A375 (cell line): ENCODE measurements around the genes P2RY12 and SUCNR1.

DNA sequence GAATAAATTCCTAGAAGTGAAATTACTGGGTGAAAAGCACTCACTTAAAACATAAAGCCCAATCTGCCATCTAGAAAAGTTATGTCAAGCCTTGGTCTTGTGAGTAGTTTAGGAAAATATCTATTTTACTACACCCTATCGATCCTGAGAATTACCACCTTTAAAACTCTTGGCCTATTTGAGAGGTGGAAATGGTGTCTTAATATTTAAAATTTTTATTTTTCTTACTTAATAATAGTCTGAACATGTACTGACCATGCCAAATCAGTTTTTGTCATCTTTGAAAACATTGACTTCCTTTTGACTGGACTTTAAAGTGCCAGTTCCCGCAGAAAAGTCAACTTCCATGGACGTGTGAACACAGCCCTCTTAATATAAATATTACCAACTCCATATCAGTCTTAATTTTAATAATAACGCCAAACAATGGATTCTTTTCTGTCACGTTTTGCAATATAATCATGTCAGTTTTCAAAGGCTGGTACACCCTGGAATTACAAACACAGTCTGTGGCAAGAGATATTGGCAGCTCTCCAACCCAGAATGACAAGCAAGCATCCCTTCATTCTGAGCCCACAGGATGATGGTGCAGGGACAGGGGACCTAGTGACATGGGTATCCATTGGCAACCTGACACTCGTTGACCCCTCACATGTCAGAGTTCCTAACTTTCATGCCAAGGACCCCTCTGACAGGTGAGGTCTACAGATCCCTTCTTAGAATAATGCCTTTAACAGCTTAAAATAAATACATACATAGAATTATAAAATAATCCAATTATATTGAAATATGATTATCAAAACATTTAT, 154.6 kb upstream of the TSC22D2 start:
- RAMPAGE, long total RNA: no peak

DNA sequence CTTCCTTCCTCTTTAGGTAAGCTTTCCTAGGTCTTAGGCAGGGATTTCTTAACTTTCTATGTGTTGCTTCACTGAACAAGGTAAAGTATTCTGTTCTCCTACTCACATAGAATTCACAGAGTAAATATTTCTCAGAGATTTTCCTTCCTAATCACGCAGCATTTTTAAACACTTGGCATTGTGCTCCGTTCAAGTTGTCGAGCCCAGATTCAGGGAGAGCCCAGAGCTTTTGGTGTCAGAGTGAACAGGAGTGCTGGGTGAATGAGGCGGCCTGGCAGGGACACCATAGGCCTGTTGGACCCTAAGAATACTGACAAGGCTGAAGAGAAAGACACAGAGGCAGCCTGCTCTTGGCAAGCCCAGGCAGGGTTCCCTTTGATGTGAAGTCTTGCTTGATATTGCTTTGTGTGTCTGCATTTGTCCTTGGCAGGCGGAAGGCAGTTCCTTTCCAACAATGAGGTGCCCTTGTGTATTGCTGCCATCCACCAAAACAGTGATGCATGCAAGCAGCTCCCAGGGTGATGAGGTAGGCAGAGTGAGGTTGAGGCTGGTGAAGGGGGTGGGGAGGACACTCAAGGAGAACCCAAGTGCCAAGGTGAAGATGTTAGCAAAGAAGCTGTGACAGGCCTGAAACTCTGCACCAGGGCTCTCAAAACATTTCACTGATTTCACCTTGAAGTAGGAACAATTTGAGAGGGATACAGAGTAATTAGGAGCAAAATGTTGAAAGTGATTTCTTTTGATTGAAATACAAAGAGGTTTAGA, 152.7 kb upstream of the TSC22D2 start:
- RAMPAGE, long total RNA: no peak

DNA sequence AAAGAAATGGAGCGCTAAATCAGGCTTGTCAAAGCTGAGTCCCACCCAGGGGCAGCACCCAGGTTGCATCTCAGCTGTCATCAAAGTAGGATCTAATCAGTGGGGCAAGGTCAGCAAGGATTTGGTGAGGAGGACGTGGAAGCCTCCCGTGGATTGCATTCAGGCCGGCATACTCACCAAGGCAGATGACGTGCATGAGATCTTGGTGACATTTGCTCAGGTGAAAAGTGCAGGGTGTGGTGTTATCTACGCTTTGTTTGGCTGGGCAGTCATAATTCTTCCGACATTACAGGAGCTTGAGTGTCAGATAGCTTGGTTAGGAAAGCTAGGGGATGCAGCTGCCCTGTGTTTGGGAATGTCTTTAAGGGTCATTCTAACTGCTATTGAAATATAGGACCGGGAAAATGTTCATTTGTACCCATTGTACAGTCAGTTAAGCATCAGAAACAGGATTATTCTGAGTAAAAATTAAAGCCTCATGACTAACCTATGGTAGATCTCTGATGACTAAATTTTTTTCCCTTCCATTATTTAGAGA, 99.4 kb upstream of the TSC22D2 start:
- RAMPAGE, long total RNA: no peak

- RAMPAGE, long total RNA: no peak
Measured at GRCh38 chr3:150385262-150385864, 22.7 kb upstream of the TSC22D2 start.

DNA sequence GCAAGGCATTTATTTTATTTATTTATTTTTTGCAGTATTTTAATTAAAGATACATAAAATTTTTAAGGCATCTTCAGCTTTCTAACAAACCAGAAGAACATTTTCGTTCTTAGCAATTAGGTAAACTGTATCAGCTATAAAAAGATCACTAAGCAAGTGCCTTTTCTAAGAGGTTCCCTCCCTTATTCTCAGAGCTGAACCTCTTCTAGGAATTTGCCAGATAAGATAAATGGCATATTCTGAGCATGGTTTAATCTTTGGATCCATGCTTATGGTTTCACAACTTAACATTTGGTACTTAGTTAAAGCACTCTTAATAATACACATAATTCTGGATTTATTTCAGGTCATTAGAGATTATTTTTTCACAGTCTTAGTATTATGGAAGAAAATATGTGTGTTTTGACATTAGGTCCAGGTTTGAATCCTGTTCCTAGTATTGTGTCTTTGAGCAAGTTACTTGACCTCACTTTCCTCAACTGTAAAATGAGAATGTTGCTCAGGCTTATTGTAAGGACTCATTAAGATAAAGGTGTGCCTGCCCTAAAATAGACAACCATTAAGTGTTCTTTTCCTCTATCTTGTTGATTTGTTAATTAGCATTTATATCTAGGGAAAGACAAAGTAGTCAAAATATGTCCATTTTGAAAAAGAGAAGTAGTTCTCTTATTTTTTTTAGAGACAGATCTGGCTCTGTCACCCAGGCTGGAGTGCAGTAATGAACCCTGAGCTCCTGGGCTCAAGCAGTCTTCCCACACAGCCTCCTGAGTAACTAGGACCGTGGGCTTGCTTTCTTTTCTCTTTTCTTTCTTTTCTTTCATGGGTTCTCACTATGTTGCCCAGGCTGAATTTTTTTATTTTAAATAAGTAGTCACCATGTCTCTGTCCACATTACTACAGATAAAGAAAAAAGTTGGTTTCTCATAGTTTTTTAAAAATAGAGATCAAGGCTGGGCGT, 43.4 kb downstream of the TSC22D2 start:
- RAMPAGE, long total RNA: no peak

GRCh38 chr3:150469455-150470186, 61.5 kb downstream of the TSC22D2 start:
- RAMPAGE, long total RNA: no peak

DNA sequence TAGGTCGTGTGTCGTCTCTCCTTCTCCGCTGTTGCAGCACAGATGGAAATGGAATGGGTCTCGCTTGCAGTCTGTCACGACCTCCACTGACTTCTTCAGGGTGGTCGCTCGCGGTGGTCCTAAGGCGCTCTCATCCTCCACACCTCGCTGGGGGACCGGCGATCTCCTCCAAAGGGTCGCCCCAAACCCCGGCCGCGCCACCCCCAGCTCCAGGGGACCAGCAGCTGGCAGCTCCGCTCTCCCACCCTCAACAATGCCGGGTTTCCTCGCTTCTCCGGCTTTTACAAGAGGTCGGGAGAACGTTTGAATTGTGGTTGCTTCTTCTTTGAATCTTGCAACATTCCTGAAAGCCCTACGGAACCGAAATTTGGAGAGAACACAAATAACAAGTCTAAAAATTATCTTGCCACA, 25.9 kb downstream of the SERP1 start:
- RAMPAGE, long total RNA: no peak

GRCh38 chr3:150617349-150618009, 14.4 kb downstream of the SELENOT start:
- RAMPAGE, long total RNA: no peak

DNA sequence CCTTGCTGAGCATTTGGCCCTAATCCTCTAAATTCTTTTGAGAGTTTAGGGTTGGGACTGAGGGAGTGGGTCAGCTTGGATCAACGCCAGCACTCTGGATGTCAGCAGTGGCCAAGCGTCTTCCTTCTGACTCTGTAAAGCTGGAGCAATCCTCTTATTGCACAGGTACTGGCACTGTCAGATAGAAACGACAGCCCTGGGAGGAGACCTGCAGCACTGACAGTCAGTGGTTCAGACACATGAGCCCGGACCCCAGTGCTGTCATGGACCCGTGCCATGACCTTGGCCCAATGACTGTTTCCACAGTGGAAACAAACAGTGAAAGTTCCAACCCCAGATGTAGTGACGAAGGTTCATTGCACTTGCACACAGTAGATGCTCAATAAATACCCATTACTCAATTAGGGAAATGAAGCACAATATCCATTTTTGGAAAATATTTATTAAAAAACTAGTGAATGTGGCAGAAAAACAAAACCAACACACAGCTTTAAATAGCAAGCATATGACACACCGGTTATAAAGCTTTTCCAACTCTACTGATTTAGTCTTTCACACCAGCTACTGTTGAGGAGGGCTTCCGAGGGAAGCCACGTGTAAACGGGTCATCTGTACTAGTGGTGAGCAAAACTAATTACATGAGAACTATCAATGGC, 22.1 kb downstream of the SIAH2 start:
- RAMPAGE, long total RNA: no peak

- RAMPAGE, long total RNA: no peak
Measured at GRCh38 chr3:151230515-151231153, 27.6 kb upstream of the GPR171 start.

DNA sequence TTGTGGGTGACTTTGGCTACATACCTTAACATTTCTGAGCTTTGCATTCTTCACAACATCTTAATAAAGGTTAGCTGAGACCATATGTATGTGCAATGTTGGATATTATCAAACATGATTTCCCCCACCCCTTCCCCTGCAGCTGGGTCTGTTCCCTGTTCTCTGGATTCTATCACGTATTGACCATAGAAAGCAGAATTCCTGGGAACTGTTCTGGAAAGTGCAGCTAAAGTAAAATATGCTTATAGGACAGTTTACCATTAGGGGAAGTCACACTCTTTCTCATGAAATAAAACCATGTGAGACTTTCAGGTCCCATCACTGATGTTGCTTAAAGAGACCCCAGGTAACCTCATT, 16.3 kb downstream of the GPR87 start:
- RAMPAGE, long total RNA: no peak

GRCh38 chr3:151384488-151385280, at the start of gene P2RY12:
TSS of gene P2RY12 (minus strand) at chr3:151384753.
- RAMPAGE, long total RNA: no peak

DNA sequence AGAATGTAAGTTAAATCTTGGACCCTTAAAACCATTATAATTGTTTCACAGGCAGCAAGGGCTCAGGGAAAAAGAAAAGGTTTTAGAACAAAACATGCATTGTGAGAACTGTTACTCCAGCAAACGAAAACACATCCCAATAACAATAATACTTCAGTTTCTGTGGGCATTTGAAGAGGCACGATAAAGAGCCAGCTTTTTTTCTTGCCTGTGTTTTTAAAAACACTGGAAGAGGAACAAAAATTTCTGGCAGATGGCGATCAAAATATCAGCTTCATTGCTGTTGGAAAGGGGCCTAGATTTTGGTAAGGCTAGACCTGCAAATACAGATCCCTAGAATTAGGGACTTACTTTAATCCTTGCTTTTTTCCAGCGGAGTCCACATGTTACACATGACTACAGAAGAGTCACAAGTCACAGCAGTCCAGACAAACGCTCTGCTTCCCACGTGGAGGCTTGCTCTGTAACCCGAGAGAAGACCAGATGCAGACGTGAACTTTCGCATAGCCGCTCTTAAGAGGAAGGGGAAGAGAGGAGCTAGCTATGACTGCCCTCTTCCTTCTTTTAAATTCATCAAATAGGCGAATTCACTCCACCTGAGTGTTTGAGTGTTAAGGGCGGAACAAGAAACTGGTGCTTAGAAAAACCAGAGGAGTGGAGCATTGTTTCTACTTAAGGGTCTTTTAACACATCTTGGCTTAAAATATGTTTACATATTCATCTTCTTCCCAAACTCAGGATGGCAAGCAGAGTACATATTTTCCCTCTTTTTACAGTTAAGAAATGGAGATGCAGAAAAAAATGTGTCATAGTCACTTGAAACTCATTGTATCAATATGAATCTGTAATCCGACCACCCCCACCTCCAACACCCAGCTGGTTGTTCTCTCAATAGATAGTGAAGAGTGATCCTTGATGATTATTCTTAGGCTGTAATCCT, 78.2 kb upstream of the IGSF10 start:
- RAMPAGE, long total RNA: no peak

DNA sequence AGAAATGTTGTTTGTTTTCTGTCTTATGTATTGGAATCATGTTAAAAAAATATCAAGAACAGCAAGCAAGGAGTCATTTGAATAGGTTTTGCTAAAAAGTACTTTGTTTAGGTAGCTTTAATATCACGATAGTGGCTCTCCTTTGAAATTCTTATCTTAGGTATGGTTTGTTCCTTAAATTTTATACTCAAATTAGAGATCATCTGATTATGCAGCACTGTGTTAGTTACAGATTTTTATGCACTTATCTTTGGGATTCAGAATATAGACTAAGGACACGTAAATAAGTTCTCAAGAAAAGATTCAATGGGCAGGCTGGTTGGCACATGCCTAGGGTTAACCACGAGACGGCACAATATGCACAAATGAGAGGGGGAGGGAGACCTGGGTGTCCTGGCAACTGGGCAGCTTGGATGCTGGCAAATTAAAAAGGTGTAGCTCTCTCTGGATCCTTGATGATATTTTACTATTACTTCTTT, 568 bp downstream of the AADAC start:
- RAMPAGE, long total RNA: no peak

- RAMPAGE, long total RNA: no peak
Measured at GRCh38 chr3:151873302-151873972, at the start of gene SUCNR1. TSS of gene SUCNR1 (plus strand) at chr3:151873643.

GRCh38 chr3:152236791-152237191, 31.9 kb upstream of the MBNL1 start:
- RAMPAGE, long total RNA: no peak

GRCh38 chr3:152279785-152280390, 11.2 kb downstream of the MBNL1 start:
- RAMPAGE, long total RNA: no peak

DNA sequence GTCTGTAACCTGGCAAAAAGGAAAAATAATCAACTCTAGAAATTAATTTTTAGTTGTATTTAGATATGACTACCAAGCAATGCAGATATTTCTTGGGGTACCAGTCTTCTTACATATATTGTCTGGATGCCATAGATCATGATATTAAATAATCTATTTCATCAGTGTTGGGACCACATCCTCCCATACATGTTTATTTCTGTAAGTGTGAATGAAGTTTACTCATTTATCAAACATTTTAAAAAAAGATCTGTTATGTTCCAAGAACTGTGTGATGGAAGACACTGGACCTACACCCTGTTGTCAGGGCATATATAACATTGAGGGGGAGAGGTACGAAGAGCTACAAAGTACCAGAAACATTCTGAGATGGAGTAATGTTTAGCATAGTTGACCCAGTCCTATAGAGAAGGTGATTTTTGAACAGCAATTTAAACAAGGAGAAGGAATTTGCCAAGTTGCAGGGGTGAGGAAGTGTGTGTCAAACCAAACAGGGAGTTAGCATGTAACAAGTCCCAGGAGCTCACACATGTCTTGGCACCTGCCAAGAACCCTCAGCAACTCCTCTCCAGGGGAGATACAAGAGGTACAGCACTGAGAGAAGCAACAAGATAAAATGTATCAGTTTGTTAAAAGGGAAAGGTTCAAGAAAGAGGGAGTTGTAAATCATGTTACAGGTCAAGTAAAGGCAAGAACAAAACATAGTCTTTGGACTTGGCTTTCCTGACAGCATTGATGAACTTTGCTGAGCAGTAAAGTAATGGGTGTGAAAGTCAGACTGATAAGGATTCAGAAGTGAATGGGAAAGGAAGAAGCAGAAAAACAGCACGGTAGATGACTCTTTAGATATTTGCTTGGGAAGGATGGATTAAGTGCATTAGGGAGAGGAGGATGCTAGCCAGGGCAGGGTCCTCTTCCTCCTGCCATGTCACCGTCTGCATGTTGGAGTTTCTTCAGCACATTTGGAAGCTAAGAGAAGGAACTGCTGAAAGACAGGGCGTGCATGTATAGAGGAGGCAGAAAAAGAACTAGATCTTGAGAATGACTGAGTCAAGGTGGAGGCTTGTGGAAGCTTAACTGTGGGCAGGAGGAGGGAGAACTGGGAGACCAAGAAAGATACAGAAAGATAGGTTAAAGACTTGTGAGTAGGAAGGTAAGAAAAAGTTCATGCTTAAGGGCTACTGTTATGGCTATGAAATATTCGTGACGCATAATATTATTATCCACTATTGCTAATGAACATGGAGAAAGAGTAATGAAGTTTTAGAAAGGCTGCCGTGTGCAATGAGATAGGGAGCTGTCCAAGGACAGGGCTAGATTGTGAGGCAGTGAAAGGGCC, 27.0 kb downstream of the MBNL1 start:
- RAMPAGE, long total RNA: no peak

GRCh38 chr3:152302370-152303060, 33.8 kb downstream of the MBNL1 start:
- RAMPAGE, long total RNA: no peak

DNA sequence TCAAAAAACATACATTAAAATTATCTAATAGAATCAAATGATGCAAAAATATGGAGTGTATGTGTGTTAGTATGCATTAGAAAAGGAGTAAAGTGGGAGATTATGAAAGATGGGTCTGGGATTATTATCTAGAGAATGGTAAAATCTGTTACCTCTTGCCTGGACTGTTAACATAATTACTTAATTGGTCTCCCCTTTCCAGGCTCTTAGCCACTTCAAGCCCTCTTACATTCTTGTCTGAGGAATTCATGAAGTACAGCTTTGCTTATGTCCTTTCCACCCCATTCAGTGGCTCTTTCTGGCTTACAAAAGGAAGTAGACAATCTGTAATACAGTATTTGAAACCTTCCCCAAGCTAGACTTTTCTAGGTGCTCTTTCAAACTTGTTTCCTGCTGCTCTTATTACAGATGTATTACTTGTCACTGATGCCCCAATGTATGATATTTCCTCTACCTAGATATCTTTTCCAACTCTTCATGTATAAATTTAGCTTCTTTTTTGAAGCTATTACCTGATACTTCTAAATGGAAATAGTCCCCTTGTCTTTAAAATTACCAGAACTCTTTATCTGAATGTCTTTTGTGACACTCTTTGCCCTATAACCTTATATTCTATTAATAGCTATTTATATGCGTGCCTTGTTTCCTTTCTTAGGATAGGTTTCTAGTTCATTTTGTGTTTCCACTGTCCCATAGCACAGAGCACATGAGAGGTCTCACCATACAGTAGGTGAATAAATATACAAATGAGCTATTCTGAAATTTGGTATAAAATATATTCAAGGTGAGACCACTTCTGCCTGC, 129.9 kb downstream of the MBNL1 start:
- RAMPAGE, long total RNA: no peak